Jejunum (tissue), 1 donor: Measurements from ENCODE around the genes GPR180 and RNF113B.

- PRO-cap: bidirectional peak, plus-strand start at chr13:94601878, minus-strand start at chr13:94601598; unidirectional peak, minus-strand start at chr13:94602297
Measured at GRCh38 chr13:94601441-94602500, at the start of gene GPR180. GPR180 (plus strand) TSS chr13:94601857.

GRCh38 chr13:95227010-95227209 lies 74.3 kb downstream of the ABCC4 start:
- PRO-cap: no peak

DNA sequence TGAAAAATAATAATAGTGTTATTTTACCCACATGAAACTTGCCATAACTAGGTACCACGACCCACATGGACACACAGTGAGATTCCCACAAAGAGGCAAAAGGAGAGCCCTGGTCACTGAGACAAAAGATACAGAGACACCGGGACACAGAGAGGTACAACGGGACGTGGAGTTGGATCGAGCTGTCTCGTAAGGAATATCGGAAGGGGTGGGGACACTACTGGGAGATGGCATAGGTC lies 849 bp downstream of the ABCC4 start:
- PRO-cap: no peak

DNA sequence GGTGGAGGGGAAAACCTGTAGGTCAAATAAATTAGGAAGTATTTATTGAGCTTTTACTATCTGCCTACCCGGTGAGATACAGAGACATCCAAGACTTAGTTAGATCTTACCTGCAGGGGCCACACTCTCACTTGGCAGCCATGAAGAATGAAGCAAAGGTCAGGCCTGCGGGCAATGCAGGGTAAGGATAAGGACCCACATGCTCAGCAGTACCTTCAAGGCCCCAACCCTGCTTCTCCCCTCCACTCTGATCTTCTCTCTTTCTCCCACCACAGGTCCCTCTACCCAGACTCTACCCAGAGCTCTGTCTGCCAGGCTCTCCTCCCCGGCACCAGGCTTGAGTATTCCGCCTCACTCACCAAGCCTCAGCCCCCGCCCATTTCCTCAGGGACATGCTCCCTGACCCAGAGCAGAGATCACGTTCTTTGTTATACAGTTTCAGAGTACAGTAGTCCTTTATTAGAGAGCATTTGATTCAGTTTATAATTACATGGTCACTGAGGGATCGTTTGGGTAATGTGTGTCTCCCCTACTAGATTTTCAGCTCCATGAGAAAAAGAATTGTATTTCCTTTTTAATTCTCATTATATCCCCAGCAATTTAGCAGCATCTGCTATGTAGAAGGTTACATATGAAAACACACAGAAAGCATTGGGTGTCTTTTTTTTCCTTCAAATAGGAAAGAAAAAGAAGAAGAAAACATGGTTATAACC lies 18.8 kb upstream of the CLDN10 start:
- PRO-cap: unidirectional peak, minus-strand start at position 335 of the sequence

DNA sequence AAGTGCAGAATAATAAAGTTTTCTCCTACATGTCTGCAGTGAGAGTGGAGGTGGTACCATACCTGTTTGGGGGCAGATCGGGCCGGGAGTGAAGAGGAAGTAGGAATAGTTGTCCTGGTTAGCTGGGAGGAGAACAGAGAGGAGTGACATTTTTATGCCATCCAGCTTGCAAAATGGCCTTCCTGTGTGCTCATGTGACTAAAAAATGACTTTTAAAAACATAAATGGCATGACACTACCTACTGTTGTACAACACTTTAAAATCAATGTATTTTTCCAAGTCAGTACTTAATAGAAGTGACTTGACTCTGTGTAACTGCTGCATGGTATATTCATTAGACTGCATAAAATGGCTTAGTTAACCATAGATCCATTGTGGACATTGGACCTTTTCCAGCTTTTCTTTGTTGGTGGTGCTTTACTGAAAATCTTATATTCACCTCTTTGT lies 1.9 kb downstream of the CLDN10 start:
- PRO-cap: no peak

DNA sequence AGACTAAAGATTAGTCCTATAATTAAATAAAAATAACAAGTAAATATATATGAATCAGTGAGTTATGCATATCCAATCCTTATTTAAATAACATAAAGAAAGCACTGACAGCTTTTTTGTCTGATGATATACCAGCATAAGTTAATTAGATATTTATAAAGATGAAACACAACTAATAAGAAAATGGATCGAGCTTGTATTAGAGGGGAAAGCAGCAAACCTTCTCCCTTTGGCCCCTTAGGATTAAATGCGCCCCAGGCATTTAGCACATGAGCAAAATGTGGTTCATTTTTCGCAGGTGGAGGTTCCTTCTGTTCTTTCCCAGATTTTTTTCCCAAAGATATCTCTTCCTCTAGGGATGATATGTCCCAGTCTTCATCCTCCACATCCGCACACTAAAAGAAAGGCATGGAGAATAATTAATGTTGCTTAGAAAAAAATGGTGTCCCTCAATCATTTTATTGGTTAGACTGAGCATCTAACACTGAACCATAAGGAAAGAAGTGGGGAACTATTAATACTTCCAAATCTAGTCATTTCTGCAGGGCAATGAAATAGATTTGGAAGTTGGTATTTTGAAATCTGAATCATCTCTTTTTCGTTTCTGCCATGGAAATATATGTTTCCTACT lies 32.1 kb downstream of the CLDN10 start:
- PRO-cap: no peak

GRCh38 chr13:95605187-95605871 lies 39.2 kb downstream of the DZIP1 start:
- PRO-cap: no peak

- PRO-cap: no peak
Measured at GRCh38 chr13:95746847-95747810, 70.2 kb downstream of the DNAJC3 start.

DNA sequence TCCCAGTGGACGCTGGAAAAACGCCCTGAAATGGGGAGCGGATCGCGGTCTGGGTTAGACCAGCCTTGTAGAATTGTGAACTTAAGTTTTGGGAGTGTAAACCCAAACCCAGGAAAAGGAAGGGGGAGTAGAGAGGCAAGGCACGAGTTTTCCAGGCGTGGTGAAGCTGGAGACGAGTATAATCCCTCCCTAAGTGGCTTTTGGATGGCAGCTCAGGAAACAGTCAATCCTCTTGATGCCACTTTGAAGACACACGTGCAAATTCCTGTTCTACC lies 1.9 kb downstream of the HS6ST3 start:
- PRO-cap: no peak

GRCh38 chr13:97114815-97115419 lies 107.2 kb upstream of the MBNL2 start:
- PRO-cap: no peak

GRCh38 chr13:97278545-97279573 lies 56.7 kb downstream of the MBNL2 start:
- PRO-cap: no peak

- PRO-cap: unidirectional peak, plus-strand start at chr13:97975906
Measured at GRCh38 chr13:97975212-97976331, 22.1 kb downstream of the IPO5 start.

- PRO-cap: no peak
Measured at GRCh38 chr13:98142069-98142350, 884 bp upstream of the FARP1 start.

DNA sequence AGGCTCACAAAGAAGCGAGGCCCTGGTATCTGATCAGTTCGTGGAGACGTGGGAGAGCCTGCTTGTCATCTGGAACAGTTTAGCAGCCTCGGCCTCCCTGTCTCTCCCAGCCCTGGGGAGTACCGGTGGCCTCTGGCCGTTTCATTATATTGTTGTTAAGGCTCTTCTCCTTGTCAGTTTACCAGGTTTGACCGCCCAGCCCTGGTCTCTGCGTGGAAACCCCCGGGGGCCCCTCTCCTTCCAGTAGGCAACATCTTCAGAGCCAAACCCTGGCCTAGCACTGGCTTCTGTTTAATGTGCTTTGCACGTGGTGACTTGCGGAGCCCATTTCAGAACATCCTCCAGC lies 1.4 kb downstream of the FARP1 start:
- PRO-cap: no peak

- PRO-cap: no peak
Measured at GRCh38 chr13:98177038-98177389, at the start of gene RNF113B. RNF113B (minus strand) TSS chr13:98177269.

- PRO-cap: no peak
Measured at GRCh38 chr13:98200089-98200782, 23.2 kb upstream of the RNF113B start.

GRCh38 chr13:98202032-98202596 lies 25.0 kb upstream of the RNF113B start:
- PRO-cap: no peak

DNA sequence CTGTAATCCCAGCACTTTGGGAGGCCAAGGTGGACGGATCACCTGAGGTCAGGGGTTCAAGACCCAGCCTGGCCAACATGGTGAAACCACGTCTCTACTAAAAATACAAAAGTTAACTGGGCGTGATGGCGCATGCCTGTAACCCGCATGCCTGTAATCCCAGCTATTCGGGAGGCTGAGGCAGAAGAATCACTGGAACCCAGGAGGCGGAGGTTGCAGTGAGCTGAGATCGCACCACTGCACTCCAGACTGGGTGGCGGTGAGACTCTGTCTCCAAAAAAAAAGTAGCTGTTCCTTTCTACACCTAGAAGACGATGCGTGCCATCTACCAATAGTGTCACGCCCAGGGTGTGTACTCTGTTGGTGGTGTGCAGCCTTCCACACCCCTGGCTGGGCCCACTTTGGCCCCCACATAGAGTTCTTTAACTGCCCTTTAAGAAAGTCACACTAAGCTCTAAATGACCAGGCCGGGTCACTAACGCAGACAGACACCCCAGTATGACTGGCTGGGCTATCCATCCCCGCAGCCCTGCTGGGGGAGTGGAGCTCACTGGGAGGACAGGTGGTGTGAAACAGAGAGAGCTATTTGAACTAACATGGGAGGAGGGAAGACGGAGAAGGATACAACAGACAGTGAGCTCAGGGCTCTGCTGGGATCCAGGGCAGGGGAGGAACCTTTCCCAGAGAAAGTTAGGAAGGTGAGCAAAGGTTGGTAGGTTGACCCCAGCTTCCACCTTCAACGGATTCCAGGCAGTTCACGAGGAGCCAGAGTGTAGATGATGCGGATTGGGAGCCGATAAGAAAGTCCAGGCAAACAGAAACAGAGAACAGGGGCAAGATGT lies 70.1 kb upstream of the RNF113B start:
- PRO-cap: no peak

GRCh38 chr13:98252771-98253175 lies 75.7 kb upstream of the RNF113B start:
- PRO-cap: no peak

GRCh38 chr13:98293225-98293679 lies 116.2 kb upstream of the RNF113B start:
- PRO-cap: no peak